Vermiform appendix (tissue), 1 donor: Measurements from ENCODE around the genes UPK3A and FBLN1.

GRCh38 chr22:45235904-45236610 lies 4.6 kb downstream of the KIAA0930 start:
- PRO-cap: no peak

- PRO-cap: no peak
Measured at GRCh38 chr22:45248467-45249236, 8.0 kb upstream of the KIAA0930 start.

DNA sequence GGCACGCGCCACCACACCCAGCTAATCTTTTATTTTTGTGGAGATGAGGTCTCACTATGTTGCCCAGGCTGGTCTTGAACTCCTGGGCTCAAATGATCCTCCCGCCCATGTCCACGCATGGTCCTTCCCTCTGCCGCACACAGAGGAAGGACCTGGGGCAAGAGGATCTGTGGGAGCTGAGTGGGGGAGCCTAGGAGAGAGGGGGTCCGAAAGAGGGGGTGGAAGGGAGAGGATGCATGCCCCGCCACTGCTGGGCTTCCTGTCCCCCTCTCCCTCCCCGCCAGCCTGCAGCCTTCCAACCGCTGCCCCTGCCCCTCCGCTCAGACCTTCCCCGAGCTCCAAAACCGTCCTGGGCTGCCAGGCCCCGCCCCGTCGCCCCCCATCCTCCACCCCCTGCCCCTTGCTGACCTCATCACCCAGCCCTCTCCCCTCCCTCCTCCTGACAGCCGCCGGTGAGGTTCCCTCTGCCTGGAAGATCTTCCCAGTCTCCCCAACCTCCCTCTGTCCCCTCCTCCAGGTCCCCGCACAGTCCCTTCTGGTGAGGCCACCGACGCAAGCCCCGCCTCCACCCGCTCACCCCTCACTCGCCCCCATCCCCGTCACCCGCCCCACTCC lies 16.7 kb upstream of the UPK3A start:
- PRO-cap: no peak

GRCh38 chr22:45284690-45285210 lies at the start of gene UPK3A:
Gene UPK3A (plus strand): TSS chr22:45284949.
- PRO-cap: unidirectional peak, plus-strand start at chr22:45284949

DNA sequence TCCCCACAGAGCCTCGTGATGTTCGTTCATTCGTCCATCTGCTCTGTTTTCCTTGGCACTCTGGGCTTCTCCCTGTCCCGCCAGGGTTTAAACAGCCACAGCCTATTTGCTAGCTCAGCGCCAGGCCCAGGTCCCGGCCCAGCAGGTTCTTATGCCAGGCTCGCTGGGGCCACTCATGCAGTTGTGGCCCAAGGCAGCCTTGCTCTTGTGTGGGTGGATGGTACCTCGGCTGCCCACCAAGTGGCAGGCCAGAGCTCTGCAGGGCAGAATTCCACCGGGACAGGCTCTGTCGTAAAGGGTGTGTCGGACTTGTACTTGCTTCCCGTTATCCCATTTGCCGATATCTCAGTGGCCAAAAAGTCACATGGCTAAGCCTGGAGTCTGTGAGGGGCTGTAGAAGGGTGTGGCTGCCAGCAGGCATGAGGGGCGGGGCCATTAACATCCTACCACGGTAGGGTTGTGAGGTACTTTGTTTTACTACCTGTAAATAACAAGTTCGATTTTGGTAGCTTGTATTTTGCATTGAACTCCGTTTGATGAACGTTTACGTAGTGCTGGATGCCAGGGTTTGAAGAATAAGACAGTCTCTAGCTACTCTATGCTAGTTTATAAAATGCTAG lies 7.9 kb downstream of the FAM118A start:
- PRO-cap: no peak

DNA sequence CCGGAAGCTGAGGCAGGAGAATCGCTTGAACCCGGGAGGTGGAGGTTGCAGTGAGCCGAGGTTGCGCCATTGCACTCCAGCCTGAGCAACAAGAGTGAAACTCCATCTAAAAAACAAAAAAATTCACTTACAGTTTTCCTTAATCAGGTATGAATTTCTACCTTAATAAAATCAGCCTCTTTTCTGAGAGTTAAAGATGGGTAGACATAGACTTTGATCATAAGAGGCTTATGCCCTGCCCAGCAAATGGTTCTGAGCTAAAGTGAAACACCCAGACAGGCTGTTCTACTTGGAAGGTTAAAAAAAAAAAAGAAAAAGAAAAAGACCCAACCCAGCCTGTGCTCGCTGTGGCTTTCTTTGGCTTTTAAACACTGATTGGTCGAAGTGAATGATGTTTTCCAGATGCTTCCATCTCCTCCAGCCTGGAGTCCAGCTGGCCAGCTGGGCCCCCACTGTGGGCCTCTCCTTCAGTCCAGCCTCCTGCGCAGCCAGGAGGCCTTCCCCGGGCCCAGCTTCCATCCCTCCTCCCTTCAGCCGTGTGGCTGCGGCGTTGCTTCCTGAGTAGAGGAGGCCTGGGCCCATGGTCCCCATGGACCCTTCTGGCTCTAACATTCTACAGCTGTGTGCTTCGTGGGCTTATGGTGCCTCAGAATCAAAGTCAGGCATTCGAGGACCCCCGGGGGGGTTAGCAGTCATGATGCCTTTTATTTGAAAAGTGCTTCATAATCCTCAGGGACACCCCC lies 42.5 kb upstream of the FBLN1 start:
- PRO-cap: no peak

DNA sequence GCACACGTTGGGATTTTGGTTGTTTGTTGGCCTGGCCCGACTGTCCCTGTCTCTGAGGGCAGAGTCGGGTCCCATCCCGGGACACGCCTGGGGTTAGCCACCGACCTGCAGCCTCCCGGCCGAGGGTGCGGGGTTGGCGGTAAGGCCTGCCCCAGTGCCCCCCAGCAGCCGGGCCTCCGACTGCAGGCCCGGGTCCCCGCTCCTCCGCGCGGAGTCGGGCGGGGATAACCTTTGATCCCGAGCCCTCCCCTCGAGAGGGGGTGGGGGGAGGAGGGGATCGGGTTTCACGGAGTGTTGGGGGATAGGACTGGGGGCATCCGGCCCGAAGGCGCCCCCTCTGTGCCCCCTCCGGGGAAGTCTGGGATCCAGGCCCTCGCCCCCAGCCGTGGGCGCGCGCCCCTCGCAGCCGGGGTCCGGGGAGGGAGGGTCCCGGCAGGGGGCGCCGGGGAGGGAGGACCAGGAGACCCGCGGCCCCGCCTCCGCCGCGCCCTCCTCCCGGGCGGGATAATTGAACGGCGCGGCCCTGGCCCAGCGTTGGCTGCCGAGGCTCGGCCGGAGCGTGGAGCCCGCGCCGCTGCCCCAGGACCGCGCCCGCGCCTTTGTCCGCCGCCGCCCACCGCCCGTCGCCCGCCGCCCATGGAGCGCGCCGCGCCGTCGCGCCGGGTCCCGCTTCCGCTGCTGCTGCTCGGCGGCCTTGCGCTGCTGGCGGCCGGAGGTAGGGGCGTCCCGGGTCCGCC lies at the start of gene FBLN1:
Gene FBLN1 (plus strand): TSS at position 534 of the 737 bp plus-strand sequence.
- PRO-cap: unidirectional peak, plus-strand start at position 534 of the sequence

DNA sequence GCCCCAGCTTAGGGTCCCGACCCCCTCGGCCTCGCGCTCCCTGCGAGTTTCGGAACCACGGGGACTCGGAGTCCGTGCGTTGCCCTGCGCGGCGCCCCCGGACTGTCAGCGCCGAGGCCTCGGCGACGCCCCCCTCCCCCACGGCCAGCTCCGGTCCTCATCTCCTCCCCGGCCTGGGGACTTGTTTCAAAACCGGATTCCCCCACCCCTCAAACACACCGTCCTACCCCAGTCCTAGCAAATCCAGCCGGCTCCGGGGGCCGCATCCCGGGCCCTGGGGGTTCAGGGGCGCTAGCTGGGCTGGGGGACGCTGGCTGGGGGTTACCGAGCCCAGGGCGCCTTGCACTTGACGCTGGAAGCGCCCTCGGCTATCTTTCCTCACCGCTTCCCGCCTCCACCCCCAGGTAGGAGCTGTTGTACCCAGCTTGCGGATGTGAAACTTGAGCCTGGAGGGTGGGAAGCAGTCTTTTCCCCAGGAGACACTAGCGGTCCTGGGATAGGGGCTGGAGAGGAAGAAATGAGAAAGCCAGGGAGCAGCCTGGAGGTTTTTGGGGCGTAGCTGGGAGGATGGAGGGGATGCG lies 494 bp downstream of the FBLN1 start:
- PRO-cap: no peak

DNA sequence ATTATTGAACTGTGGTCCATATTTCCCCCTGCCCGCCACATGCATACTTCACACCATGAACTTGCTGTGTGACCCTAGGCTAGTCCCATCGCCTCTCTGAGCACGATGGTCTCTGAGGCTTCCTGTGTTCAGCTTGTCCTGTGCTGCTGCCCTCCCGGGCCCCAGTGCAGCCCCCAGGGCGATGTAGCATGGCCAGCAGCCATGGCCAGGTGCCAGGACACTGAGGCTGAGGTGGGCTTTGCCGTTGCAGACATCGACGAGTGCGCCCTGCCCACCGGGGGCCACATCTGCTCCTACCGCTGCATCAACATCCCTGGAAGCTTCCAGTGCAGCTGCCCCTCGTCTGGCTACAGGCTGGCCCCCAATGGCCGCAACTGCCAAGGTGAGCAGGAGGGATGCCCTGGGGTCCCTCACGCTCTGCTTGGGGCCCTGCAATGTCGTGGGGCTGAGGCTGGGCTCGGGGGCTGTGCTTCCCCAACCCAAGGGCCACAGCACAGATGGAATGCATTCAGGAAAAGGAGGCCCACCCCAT lies 45.7 kb downstream of the FBLN1 start:
- PRO-cap: no peak

DNA sequence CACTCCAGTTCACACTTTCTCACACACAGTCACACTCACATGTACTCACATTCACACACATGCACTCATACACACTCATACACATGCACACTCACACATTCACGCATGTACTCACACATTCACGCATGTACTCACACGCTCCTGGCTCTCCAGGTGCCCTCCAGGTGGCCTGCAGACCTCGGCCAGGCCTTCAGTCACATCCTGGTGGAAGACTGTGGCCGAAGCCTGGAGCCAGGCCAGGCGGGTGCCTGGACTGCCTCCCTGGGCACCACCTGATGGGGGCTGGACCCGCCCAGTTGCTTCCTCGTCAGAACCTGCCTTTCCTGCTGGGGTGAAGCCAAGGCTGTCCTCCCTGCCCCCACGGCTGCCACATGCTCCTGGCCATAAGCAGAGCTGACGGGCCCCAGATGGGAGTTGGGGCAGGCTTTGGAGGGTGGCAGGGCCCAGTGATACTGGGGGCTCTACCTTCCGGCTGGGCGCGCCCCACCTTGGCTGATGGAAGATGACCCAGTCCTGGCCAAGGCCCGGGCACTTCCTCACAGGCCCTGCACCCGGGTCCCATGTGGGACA lies 89.4 kb downstream of the WNT7B start:
- PRO-cap: no peak

- PRO-cap: no peak
Measured at GRCh38 chr22:45918724-45919396, 58.1 kb downstream of the WNT7B start.

DNA sequence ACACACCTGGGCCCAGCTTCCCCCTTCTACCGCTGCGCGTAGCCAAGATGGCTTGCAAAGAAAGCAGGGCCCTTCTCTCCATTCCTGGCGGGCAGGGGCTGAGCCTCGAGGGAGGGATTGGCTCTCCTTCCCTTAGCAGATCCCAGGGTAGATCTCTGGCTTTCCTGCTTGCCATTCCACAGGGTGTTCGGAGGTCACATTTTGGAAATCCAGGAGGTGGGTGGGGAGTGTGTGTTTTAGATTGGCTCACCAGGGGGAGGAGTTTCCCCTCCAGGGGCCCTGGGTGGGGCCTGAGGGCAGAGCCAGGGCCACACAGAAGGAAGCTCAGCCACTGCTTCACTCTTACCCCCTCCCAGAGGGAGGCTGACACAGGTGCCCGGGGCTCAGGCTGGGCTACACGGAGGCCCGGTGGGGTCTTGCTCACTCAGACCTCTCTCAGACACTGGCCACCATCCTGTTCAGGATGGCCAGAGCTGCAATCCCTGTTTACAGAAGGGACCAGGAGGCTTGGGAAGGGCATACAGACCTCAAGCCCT lies 2.5 kb downstream of the WNT7B start:
- PRO-cap: no peak

DNA sequence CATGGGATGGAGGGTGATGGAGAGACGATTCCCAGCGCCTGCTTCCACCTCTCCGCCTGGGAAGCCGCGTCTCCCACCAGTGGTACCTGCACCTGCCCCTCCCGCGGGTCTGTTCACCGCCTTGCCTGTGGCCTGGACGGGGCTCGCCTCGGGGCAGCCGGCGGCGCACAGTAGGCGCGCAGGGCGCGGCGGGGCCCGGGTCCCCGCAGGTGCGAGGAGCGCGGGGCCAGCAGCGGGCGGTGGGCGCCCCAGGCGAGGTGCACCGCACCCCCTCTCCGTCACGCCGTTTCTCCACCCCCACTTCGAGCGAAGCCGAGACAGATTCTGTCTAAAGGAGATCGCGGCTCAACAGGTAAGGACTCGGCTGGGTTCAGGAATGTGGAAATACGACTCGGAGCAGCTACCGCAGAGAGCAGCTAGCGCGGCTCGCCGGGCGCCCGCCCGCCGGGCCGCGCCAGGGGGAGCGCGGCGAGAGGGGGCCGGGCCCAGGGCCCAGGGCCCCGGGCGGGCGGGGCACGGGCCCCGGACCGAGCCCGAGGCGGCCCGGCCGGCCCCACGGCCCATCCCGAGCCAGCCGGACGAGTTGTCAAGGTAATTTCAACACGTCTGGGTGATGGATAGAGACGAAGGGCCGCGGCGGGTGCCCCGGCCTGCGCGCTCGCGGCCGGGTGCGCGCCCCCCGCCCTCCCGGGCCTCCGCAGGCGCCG lies 1.2 kb downstream of the WNT7B start:
- PRO-cap: no peak

DNA sequence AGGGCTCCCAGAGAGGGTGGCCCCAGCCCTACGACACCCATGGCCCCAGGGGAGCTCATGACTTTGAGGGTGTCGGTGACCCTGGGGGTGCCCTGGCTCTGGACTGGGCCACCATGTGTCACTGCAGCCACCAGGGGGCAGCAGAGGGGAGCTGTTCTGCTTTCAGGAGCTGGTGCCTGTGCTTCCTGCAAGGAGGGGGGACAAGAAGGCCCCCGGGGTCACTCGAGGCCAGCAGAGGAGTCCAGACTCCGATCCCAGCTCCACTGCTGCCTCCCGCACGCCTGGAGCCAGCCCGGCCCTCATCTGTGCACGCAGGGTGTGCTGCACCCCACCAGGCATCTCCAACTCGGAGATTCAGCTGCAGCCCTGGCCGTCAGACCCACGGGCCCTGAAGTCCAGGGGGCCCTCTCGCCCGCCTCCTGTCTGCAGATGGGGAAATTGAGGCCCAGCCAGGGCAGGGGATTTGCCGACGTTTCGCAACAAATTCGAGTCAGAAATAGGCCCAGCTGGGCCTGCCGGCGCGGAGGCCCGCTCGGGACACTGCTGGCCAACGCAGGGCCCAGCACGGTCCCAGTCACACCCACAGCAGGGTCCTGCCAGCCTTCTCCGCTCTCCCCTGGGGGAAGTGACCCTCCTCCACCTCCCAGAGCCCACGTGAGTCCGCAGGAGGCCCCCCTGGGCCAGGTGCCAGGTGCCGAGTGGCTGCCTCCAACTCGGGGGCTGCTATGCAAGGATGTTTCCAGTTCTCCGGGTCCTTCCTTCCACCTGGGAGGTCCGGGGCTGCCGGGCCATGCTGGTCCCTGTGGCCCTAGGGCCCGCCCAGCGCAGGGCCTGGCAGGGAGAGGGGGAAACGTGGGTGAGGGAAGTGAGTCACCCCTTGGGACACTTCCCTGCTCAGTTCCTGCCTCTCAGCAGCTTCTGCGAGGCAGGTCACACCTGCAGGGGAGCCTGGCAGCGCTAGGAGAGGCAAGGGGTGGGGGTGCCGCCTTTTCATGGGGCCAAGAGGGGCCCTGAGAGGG lies 29.7 kb upstream of the WNT7B start:
- PRO-cap: unidirectional peak, plus-strand start at position 499 of the sequence; unidirectional peak, plus-strand start at position 914 of the sequence

DNA sequence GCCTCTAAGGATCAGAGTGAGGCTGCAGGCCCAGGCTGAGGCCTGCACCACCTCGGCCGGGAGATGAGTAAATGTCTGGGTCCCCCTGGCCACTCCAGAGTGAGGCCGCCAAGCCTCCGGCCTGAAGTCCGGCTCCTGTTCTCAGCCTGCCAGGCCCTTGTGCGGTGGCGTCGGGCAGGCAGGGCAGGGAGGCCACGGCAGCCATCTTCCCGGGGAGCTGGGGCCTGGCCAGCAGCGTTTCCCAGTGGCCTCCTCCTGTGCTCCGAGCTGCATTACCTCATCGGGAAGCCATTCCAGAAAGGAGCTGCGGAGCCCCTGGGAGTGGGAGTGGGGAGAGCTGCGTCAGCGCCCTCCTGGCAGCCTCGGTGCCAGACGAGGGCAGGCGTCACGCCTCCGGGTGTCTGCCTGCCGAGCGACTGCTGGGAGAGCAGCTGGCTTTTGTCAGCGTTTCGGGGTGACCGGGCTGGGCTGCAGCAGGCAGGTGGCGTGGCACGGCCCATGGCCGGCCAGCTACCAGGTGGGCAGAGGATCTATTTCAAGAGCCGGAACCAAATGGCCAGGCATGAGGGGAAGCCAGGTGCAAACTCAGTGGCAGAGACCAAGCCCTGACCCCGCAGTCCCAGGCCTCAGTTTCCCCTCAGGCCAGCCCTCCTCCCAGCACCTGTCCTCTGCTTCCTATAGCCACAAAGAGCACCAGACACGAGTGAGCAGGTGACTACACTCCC lies 30.9 kb upstream of the WNT7B start:
- PRO-cap: no peak

GRCh38 chr22:46033694-46034251 lies 56.8 kb upstream of the WNT7B start:
- PRO-cap: no peak

DNA sequence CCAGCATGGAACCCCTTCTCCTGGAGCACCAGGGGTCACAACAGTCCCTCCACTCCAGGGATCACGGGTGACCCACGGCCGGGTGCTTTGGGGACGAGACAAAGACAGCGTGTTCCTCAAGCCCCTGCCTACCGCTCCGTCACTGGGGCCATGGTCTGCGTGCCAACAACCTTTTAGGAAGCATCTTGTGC lies 67.2 kb upstream of the WNT7B start:
- PRO-cap: no peak

- PRO-cap: no peak
Measured at GRCh38 chr22:46062696-46063863, 86.1 kb upstream of the WNT7B start.

GRCh38 chr22:46064973-46065564 lies 85.3 kb upstream of the PPARA start:
- PRO-cap: no peak

- PRO-cap: unidirectional peak, plus-strand start at chr22:46069044
Measured at GRCh38 chr22:46068572-46069507, 81.5 kb upstream of the PPARA start.